ENCODE measurements around the genes SCN9A and LRP2.

GRCh38 chr2:166375633-166376880, at the start of gene SCN9A:
Gene SCN9A, minus strand, starts transcription at chr2:166375944.
- RAMPAGE, long total RNA = start-site peak on the minus strand at chr2:166375901-166375963, 288 and 112 reads in 2 replicates
- RRBS = no CpG with 5 or more reads among the region's 63 CpGs
PRO-cap:
- standard = bidirectional peak, plus-strand start at chr2:166375691, minus-strand start at chr2:166375745; bidirectional peak, plus-strand start at chr2:166376097, minus-strand start at chr2:166375952; bidirectional peak, plus-strand start at chr2:166376344, minus-strand start at chr2:166376492; bidirectional peak, plus-strand start at chr2:166376902, minus-strand start at chr2:166376760
- CoPRO, capped RNA only, 2 experiments = peak in 2 of 2 experiments; most common plus-strand start chr2:166376474 (in 2); most common minus-strand start chr2:166375944 (in 2)
- CoPRO, capped and uncapped RNA, 2 experiments = peak in 2 of 2 experiments; most common plus-strand start chr2:166376127 (in 1); most common minus-strand start chr2:166375944 (in 2)
- CoPRO, uncapped RNA only, 2 experiments = peak in 2 of 2 experiments; most common plus-strand start chr2:166376099 (in 1); most common minus-strand start chr2:166375944 (in 2)
CAGE:
- cytosol, long polyA plus RNA = start-site peak on the minus strand at chr2:166375944-166375992, 15 and 16 reads in 2 replicates
- long polyA plus RNA = no peak
- nucleolus, long total RNA = no peak
- nucleus, long polyA plus RNA = no peak

DNA sequence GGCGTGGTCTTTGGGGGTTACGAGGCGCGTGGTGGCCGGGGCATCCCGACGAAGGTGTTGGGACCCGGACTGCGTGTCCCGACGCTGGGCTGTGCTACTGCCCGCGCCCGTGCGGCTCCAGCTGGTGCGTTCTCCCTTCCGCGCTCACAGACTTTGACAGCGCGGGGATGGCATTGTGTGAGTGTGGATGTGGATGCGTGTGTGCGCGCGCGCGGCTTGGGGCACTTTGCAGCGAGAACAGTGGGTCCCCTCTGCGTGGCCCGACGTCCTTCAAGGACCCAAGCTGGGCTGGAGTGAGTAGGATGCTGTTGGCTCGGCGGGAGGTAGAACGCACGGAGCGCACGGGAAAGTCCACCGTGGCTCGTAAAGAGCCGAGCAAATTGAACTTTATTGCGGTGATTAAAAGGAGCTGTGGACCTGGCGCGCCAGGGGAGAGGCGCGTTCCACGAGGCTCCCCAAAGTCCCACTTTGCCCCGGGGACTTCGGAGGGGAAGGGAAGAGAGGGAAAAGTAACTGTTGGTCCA, 640 bp downstream of the B3GALT1 start:
- RAMPAGE, long total RNA = no peak
- RRBS = 12% methylated on average over 5 of the region's 47 CpGs
PRO-cap:
- standard = no peak
- CoPRO, capped RNA only, 2 experiments = no peak in any of the 2 experiments
- CoPRO, capped and uncapped RNA, 2 experiments = no peak in any of the 2 experiments
- CoPRO, uncapped RNA only, 2 experiments = no peak in any of the 2 experiments
CAGE:
- cytosol, long polyA plus RNA = no peak
- long polyA plus RNA = no peak
- nucleolus, long total RNA = no peak
- nucleus, long polyA plus RNA = no peak

DNA sequence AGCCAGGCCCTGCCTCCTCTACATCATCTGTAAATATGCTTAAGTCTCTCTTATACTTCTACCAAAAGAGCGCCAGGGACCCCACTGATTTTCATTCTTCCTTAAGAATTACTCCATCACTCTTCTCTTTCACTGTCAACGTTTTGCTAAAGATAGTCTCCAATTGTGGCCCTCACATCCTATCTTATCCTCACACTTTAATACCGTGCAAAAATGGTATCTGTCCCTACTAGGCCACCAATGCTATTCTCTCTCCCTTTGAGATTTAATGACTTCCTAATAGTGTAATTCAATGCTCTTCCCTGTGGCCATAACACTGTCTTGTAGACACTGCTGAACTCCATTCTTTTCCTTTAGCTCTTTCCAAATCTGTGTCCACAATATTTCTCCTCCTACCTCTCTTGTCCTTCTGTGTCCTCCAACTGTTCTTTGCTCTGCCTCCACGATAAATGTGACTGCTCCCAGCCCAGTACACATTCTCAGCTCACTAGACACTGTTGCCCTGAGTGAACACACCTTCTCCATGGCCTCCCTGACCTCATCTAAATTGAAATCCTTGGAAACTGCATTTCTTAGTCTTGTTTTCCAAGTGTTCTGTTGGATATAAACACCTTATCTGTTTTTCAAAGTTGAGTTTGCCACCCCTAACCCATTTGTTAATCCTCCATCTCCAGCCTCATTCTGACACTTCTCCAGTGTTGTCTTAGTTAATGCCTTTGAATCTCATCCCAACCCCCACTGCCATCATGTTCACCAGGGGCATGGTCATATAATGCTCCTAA, 165.0 kb downstream of the STK39 start:
- RAMPAGE, long total RNA = no peak
- RRBS = no CpG with 5 or more reads among the region's 4 CpGs
PRO-cap:
- standard = no peak
- CoPRO, capped RNA only, 2 experiments = no peak in any of the 2 experiments
- CoPRO, capped and uncapped RNA, 2 experiments = no peak in any of the 2 experiments
- CoPRO, uncapped RNA only, 2 experiments = no peak in any of the 2 experiments
CAGE:
- cytosol, long polyA plus RNA = no peak
- long polyA plus RNA = no peak
- nucleolus, long total RNA = no peak
- nucleus, long polyA plus RNA = no peak

GRCh38 chr2:168094534-168095461, 152.6 kb downstream of the STK39 start:
- RAMPAGE, long total RNA = no peak
- RRBS = no CpG with 5 or more reads among the region's 4 CpGs
PRO-cap:
- standard = no peak
- CoPRO, capped RNA only, 2 experiments = no peak in any of the 2 experiments
- CoPRO, capped and uncapped RNA, 2 experiments = no peak in any of the 2 experiments
- CoPRO, uncapped RNA only, 2 experiments = no peak in any of the 2 experiments
CAGE:
- cytosol, long polyA plus RNA = no peak
- long polyA plus RNA = no peak
- nucleolus, long total RNA = no peak
- nucleus, long polyA plus RNA = no peak

GRCh38 chr2:168156525-168157052, 90.8 kb downstream of the STK39 start:
- RAMPAGE, long total RNA = no peak
- RRBS = no CpG with 5 or more reads among the region's 9 CpGs
PRO-cap:
- standard = no peak
- CoPRO, capped RNA only, 2 experiments = no peak in any of the 2 experiments
- CoPRO, capped and uncapped RNA, 2 experiments = no peak in any of the 2 experiments
- CoPRO, uncapped RNA only, 2 experiments = no peak in any of the 2 experiments
CAGE:
- cytosol, long polyA plus RNA = no peak
- long polyA plus RNA = no peak
- nucleolus, long total RNA = no peak
- nucleus, long polyA plus RNA = no peak

- RAMPAGE, long total RNA = no peak
- RRBS = no CpG with 5 or more reads among the region's 5 CpGs
PRO-cap:
- standard = no peak
- CoPRO, capped RNA only, 2 experiments = no peak in any of the 2 experiments
- CoPRO, capped and uncapped RNA, 2 experiments = no peak in any of the 2 experiments
- CoPRO, uncapped RNA only, 2 experiments = no peak in any of the 2 experiments
CAGE:
- cytosol, long polyA plus RNA = no peak
- long polyA plus RNA = no peak
- nucleolus, long total RNA = no peak
- nucleus, long polyA plus RNA = no peak
These were observed 2.3 kb downstream of the STK39 start for GRCh38 chr2:168245089-168245572.

DNA sequence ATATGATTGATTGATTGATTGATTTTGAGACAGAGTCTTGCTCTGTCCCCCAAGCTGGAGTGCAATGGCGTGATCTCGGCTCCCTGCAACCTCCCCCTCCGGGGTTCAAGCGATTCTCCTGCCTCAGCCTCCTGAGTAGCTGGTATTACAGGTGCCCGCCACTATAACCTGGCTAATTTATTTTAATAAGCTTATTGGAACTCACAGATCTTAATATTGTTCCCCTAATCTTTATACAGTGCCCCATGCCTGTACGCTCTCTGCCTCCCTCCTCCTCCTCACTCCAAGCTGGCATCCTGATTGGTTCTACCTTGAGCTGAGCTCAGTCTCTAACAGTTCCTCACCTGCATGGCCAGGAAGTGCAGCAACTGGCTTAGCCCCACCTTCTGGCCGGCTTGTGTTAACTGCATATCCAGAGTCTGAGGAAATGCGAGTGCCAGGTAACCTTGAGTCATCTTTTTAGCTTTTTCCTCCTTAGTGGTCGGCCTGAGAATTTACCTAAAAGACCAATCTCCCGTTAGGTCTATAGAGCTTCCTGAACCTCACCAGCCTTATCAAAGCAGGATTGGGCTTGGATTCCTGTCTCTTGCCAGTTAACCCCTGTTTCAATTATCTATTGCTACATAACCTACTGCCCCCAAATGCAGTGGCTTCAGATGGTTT, 89.4 kb upstream of the STK39 start:
- RAMPAGE, long total RNA = no peak
- RRBS = no CpG with 5 or more reads among the region's 10 CpGs
PRO-cap:
- standard = no peak
- CoPRO, capped RNA only, 2 experiments = no peak in any of the 2 experiments
- CoPRO, capped and uncapped RNA, 2 experiments = no peak in any of the 2 experiments
- CoPRO, uncapped RNA only, 2 experiments = no peak in any of the 2 experiments
CAGE:
- cytosol, long polyA plus RNA = no peak
- long polyA plus RNA = no peak
- nucleolus, long total RNA = no peak
- nucleus, long polyA plus RNA = no peak

DNA sequence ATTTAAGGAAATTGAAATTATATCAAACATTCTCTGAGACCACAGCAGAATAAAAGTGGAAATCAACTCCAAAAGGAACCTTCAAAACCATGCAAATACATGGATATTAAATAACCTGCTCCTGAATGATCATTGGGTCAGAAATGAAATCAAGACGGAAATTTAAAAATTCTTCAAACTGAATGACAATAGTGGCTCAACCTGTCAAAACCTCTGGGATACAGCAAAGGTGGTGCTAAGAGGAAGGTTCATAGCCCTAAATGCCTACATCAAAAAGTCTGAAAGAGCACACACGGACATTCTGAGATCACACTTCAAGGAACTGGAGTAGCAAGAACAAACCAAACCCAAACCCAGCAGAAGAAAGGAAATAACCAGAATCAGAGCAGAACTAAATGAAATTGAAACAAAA, 160.9 kb downstream of the CERS6 start:
- RAMPAGE, long total RNA = no peak
- RRBS = no CpG with 5 or more reads among the region's 2 CpGs
PRO-cap:
- standard = no peak
- CoPRO, capped RNA only, 2 experiments = no peak in any of the 2 experiments
- CoPRO, capped and uncapped RNA, 2 experiments = no peak in any of the 2 experiments
- CoPRO, uncapped RNA only, 2 experiments = no peak in any of the 2 experiments
CAGE:
- cytosol, long polyA plus RNA = no peak
- long polyA plus RNA = no peak
- nucleolus, long total RNA = no peak
- nucleus, long polyA plus RNA = no peak

DNA sequence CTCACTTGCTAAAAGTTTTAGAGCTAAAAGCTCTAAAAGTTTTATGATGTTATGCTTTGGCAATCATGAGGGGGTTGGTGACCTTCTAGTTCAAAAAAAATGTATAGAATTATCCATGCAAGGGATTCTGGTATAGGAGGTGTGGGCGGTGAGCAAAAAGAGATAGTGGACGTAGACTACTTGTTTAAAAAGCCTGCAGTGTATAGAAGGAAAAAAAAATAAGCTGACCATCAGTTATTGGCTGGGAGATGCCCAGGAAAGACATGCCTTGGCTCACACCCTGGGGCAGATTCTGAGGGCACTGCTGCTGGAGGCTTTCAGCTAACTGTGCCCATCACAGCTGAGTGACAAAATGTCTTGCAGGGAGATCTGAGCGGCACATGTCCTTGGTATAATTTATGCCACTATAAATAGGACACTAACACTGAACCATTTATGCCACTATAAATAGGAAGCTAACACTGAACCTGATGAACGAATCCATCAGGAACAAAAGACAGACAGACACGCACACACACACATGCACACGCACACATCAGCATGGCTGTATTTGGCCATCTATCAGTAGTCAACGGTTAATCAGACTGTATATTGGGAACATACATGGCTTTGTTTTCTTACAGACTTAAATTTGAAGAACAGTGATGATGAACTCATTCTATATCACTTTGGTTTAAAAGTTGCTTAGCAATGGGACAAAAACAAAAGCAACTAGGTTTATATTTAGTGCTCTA, 68.2 kb upstream of the NOSTRIN start:
- RAMPAGE, long total RNA = no peak
- RRBS = no CpG with 5 or more reads among the region's 7 CpGs
PRO-cap:
- standard = no peak
- CoPRO, capped RNA only, 2 experiments = no peak in any of the 2 experiments
- CoPRO, capped and uncapped RNA, 2 experiments = no peak in any of the 2 experiments
- CoPRO, uncapped RNA only, 2 experiments = no peak in any of the 2 experiments
CAGE:
- cytosol, long polyA plus RNA = no peak
- long polyA plus RNA = no peak
- nucleolus, long total RNA = no peak
- nucleus, long polyA plus RNA = no peak

DNA sequence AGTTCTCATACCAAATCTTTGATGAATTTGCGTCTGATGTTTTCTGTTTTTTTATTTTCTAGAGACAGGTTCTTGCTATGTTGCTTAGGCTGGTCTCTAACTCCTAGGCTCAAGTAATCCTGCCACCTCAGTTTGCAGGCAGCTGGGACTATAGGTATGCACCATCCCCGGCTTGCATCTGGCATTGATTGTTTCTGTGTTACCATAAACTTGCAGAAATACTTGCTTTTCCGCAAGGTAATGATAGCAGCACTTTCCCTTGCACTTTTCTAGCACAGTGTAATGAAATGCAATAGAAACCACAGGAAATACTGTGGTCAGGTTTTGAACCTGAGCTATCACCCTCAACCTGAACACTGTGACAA, 38.2 kb downstream of the DHRS9 start:
- RAMPAGE, long total RNA = no peak
- RRBS = no CpG with 5 or more reads among the region's 3 CpGs
PRO-cap:
- standard = no peak
- CoPRO, capped RNA only, 2 experiments = no peak in any of the 2 experiments
- CoPRO, capped and uncapped RNA, 2 experiments = no peak in any of the 2 experiments
- CoPRO, uncapped RNA only, 2 experiments = no peak in any of the 2 experiments
CAGE:
- cytosol, long polyA plus RNA = no peak
- long polyA plus RNA = no peak
- nucleolus, long total RNA = no peak
- nucleus, long polyA plus RNA = no peak

- RAMPAGE, long total RNA = no peak
- RRBS = 17% methylated on average over 12 of the region's 66 CpGs
PRO-cap:
- standard = no peak
- CoPRO, capped RNA only, 2 experiments = no peak in any of the 2 experiments
- CoPRO, capped and uncapped RNA, 2 experiments = no peak in any of the 2 experiments
- CoPRO, uncapped RNA only, 2 experiments = no peak in any of the 2 experiments
CAGE:
- cytosol, long polyA plus RNA = no peak
- long polyA plus RNA = no peak
- nucleolus, long total RNA = no peak
- nucleus, long polyA plus RNA = no peak
These were observed at the start of gene LRP2 for GRCh38 chr2:169362293-169363022. Gene LRP2, minus strand, starts transcription at chr2:169362534.

GRCh38 chr2:169478394-169478858, 868 bp upstream of the BBS5 start:
- RAMPAGE, long total RNA = no peak
- RRBS = no CpG with 5 or more reads among the region's 5 CpGs
PRO-cap:
- standard = no peak
- CoPRO, capped RNA only, 2 experiments = no peak in any of the 2 experiments
- CoPRO, capped and uncapped RNA, 2 experiments = no peak in any of the 2 experiments
- CoPRO, uncapped RNA only, 2 experiments = no peak in any of the 2 experiments
CAGE:
- cytosol, long polyA plus RNA = no peak
- long polyA plus RNA = no peak
- nucleolus, long total RNA = no peak
- nucleus, long polyA plus RNA = no peak

- RAMPAGE, long total RNA = no peak
- RRBS = no CpG with 5 or more reads among the region's 3 CpGs
PRO-cap:
- standard = no peak
- CoPRO, capped RNA only, 2 experiments = no peak in any of the 2 experiments
- CoPRO, capped and uncapped RNA, 2 experiments = no peak in any of the 2 experiments
- CoPRO, uncapped RNA only, 2 experiments = no peak in any of the 2 experiments
CAGE:
- cytosol, long polyA plus RNA = no peak
- long polyA plus RNA = no peak
- nucleolus, long total RNA = no peak
- nucleus, long polyA plus RNA = no peak
These were observed 4.4 kb downstream of the KLHL41 start for GRCh38 chr2:169513923-169514309.

GRCh38 chr2:169570131-169570768, 3.4 kb downstream of the FASTKD1 start:
- RAMPAGE, long total RNA = no peak
- RRBS = no CpG with 5 or more reads among the region's 6 CpGs
PRO-cap:
- standard = no peak
- CoPRO, capped RNA only, 2 experiments = no peak in any of the 2 experiments
- CoPRO, capped and uncapped RNA, 2 experiments = no peak in any of the 2 experiments
- CoPRO, uncapped RNA only, 2 experiments = no peak in any of the 2 experiments
CAGE:
- cytosol, long polyA plus RNA = no peak
- long polyA plus RNA = no peak
- nucleolus, long total RNA = no peak
- nucleus, long polyA plus RNA = no peak

DNA sequence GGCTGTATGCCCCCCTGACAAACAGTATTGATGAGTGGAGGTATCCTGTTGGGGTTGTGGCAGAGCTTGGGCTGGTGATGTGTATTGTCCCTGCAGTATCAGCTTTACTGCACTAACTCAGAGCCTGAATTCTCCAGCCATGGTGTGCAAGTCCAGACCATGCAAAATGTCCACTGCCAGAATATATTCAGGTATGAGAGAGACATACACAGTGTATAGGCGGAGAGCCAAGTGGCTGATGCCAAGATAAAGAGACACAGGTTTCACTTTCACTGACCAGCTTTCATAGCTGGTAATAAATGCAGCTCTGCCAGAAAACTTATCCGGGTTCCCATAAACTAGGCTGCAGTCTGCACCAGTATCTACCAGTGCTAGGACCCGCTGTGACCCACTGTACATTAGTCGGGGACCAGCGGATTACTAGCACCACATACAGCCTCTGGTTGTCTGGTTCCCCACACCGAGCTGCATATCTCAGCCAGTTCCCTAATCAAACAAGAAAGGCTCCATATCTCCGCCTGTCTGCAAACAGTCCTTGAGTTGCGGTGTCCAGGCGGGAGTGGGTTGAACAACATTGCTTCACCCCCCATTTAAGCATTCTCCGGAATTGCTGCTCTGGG, 18.3 kb upstream of the KLHL23 start:
- RAMPAGE, long total RNA = no peak
- RRBS = 7% methylated on average over 1 of the region's 10 CpGs
PRO-cap:
- standard = bidirectional peak, plus-strand start at position 538 of the sequence, minus-strand start at position 422 of the sequence
- CoPRO, capped RNA only, 2 experiments = no peak in any of the 2 experiments
- CoPRO, capped and uncapped RNA, 2 experiments = no peak in any of the 2 experiments
- CoPRO, uncapped RNA only, 2 experiments = peak in 1 of 2 experiments; most common plus-strand start position 272 of the sequence (in 1)
CAGE:
- cytosol, long polyA plus RNA = no peak
- long polyA plus RNA = no peak
- nucleolus, long total RNA = no peak
- nucleus, long polyA plus RNA = no peak

GRCh38 chr2:169734546-169735226, 1.1 kb downstream of the KLHL23 start:
- RAMPAGE, long total RNA = no peak
- RRBS = no CpG with 5 or more reads among the region's 15 CpGs
PRO-cap:
- standard = unidirectional peak, minus-strand start at chr2:169734711
- CoPRO, capped RNA only, 2 experiments = no peak in any of the 2 experiments
- CoPRO, capped and uncapped RNA, 2 experiments = no peak in any of the 2 experiments
- CoPRO, uncapped RNA only, 2 experiments = peak in 2 of 2 experiments; most common plus-strand start chr2:169734837 (in 1); most common minus-strand start chr2:169734701 (in 2)
CAGE:
- cytosol, long polyA plus RNA = no peak
- long polyA plus RNA = no peak
- nucleolus, long total RNA = no peak
- nucleus, long polyA plus RNA = no peak

GRCh38 chr2:169808431-169808989, 9.8 kb downstream of the SSB start:
- RAMPAGE, long total RNA = no peak
- RRBS = no CpG with 5 or more reads among the region's 5 CpGs
PRO-cap:
- standard = no peak
- CoPRO, capped RNA only, 2 experiments = no peak in any of the 2 experiments
- CoPRO, capped and uncapped RNA, 2 experiments = no peak in any of the 2 experiments
- CoPRO, uncapped RNA only, 2 experiments = peak in 1 of 2 experiments; most common plus-strand start chr2:169808525 (in 1); most common minus-strand start chr2:169808489 (in 1)
CAGE:
- cytosol, long polyA plus RNA = no peak
- long polyA plus RNA = no peak
- nucleolus, long total RNA = no peak
- nucleus, long polyA plus RNA = no peak

GRCh38 chr2:170084482-170085672, 93.1 kb upstream of the MYO3B start:
- RAMPAGE, long total RNA = no peak
- RRBS = no CpG with 5 or more reads among the region's 4 CpGs
PRO-cap:
- standard = no peak
- CoPRO, capped RNA only, 2 experiments = no peak in any of the 2 experiments
- CoPRO, capped and uncapped RNA, 2 experiments = no peak in any of the 2 experiments
- CoPRO, uncapped RNA only, 2 experiments = peak in 2 of 2 experiments; most common plus-strand start chr2:170085432 (in 2)
CAGE:
- cytosol, long polyA plus RNA = no peak
- long polyA plus RNA = no peak
- nucleolus, long total RNA = no peak
- nucleus, long polyA plus RNA = no peak

Data from K562 (cell line).